Cardiac atrium fibroblast (primary cell): ENCODE measurements around a stretch of chr14.

DNA sequence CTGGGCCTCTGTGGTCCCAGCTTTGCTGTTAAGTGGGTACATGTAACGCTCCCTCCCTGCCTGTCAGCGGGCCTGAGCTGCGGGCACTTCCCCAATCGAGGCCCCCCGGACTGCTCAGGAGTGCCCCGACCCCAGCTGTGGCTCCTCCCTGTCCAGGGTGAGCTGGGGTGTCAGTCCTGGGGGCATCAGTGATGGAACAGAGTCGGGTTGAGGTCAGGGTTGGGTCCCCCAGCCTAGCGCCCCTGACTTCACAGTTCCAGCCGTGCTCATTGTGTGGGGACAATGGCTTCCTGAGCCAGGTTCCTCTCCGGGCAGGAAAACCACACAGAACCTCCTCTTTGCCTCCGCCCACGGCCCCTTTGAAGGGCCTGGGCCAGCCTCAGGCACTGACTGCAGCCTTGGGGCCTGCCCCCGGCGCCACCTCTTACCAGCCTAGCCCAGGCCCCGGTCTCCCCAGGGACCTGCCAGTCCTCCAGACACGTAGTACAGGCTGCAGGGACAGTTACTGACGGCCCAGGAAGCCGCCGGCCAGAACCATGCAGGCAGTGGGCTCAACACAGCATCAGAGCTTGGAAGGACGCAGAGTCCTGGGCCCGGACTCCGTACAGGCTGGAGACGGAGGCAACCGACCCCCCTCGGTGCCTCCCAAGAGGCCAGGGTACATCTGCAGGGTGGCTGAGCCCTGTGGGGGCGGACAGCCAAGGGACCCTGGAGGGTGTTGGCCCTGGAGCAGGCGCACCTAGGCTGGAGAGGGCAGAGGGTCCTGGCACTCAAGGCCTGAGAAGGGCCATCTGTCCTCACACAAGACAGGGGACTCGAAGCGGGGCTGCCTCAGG, 20.8 kb upstream of the NUDT14 start:
- RAMPAGE, long total RNA: no peak

GRCh38 chr14:105221354-105222258, 26.7 kb upstream of the BTBD6 start:
- RAMPAGE, long total RNA: no peak

DNA sequence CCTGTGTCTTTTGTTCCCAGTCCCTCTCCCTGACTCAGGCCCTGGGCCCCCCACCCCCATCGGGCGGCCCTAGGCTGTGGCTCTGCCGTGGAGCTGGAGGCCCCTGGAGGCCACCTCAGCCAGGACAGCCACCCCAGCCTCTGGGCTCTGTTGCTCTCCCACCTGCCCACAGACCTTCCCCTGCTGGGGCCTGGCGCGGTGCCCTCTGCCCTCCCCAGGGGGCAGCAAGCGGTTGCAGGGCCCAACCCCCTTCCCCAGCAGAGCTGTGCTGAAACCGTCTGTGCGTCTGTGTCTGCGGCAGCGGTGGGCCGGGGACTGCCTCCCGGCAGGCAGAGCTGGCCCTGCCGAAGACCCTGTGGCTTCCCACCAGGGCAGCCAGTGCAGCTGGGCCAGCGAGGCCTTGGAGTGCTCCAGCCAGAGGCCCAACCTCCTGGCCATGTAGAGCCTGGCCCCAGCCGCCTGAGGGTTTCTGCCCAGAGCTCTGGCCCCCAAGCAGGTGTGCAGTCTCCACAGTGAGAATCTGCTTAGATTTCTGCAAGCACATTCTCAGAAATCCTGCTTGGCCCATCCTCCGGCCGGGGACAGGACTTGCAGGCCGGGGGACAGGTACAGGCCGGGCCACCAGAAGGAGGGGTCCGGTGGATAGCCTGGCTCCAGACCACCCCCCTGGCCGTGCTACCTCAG, 3.7 kb upstream of the CRIP2 start:
- RAMPAGE, long total RNA: no peak

- RAMPAGE, long total RNA: no peak
These were observed 4.7 kb upstream of the CRIP1 start for GRCh38 chr14:105481721-105482601.

DNA sequence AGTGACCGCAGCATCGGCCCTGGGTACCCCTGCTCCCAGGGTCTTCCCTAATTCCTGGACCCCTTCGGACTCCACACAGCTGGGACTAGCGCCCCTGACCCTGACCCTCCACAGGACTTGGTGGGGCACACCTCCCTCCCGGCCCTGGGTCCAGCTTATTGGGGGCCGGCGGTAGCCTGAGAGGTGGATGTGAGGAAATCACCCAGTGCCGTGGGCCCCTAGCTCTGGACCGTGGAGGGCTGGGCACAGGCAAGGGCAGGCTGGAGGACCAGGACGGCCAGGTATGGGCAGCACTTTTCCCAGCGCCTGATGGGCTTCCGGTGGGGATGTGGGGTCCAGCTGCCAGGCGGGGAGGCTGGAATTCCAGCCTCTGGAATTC, 4.0 kb upstream of the CRIP1 start:
- RAMPAGE, long total RNA: no peak

DNA sequence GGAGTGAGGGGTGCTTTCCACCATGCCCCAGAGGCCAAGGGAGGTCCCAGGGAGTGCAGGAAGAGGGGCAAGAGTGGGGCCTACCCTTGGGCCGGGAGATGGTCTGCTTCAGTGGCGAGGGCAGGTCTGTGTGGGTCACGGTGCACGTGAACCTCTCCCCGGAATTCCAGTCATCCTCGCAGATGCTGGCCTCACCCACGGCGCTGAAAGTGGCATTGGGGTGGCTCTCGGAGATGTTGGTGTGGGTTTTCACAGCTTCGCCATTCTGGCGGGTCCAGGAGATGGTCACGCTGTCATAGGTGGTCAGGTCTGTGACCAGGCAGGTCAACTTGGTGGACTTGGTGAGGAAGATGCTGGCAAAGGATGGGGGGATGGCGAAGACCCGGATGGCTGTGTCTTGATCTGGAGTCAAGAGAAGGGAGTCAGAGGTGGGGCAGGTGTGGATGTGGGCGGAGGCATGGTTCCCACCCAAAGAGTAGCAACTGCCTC, 328.5 kb downstream of the TMEM121 start:
- RAMPAGE, long total RNA: no peak

- RAMPAGE, long total RNA: no peak
These were observed 379.1 kb downstream of the TMEM121 start for GRCh38 chr14:105905332-105905966.

DNA sequence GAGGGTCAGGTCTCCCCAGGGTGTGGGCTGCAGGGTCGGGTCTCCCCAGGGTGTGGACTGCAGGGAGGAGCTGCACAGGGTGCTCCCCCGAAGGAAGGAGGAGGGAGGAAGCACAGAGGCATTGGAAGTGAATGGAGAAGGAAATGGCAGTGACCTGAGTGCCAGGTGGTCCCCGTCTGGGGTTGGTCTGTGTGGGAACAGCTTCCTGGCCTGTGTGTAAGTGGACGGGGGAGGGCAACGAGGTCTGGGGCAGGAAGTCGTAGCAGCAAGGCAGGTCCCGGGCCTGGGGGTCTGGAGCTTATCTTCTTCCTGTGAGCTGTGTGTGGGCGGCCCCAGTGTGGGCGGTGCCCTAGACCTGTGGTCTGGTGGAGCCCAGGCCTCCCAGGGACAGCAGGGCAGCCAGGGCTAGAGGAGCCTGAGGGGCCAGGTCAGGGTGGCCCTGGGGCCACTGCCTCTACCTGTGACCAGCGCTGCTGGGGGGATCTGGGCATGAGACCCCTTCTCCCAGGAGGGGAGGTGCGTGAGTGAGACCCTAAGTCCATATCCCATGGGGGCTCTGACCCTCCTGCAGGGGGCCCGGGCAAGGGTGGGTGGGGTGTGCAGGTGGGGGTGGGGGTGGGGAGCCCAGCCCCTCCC, 382.2 kb downstream of the TMEM121 start:
- RAMPAGE, long total RNA: no peak

- RAMPAGE, long total RNA: no peak
These were observed 460.4 kb downstream of the TMEM121 start for GRCh38 chr14:105986706-105987289.

GRCh38 chr14:106557290-106557795, 1031.0 kb downstream of the TMEM121 start:
- RAMPAGE, long total RNA: no peak

- RAMPAGE, long total RNA: no peak
These were observed 1066.6 kb downstream of the TMEM121 start for GRCh38 chr14:106592960-106593366.

- RAMPAGE, long total RNA: no peak
These were observed 1188.6 kb downstream of the TMEM121 start for GRCh38 chr14:106714996-106715323.